Fallopian tube (tissue), 1 donor: ENCODE results near the genes OR6B2, ANKMY1, RNPEPL1 and MTERF4.

DNA sequence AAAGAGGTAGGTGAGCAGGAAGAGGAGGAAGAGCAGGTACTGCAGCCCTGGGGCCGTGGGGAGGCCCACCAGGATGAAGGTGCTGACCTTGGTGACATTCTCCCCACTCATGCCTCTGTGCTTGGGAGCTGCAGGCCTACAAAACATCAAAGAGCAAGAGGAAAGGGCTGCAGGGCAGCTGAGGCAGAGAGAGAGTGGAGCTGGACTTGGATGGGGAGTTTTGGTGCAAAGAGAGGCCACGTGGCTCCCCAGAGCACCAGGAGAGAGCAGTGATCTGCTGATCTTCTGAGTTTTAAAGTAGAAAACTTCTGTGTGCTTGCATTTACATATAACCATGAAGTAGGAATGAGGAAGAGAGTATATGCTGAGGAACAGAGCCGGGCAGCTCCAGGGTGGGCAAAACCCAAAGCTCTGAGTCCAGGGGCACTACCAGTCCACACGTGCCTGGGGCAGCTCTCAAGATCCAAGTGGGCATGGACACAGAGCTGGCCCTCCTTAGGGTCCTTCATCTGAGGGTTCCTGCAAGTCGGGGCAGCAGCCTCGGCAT is at the start of gene OR6B2:
OR6B2 (minus strand) TSS at position 111 of the 547 bp plus-strand sequence.
- PRO-cap = no peak

GRCh38 chr2:240033341-240033640 is 3.1 kb upstream of the OR6B2 start:
- PRO-cap = no peak

DNA sequence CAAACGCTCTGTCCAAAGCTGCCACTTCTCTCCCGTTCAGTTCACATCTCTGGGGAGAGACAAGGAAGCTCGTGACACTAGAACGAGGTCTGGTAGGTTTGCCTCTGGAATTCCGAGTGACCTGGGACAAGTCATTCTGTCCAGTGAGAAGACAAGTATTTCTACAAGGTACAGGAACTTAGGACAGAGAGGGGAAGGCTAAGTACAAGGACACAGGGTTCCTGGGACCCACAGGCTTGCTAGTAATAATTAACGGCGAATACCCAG is 9.3 kb downstream of the COPS9 start:
- PRO-cap = no peak

- PRO-cap = bidirectional peak, plus-strand start at chr2:240398759, minus-strand start at chr2:240398445
These were observed 37.2 kb upstream of the GPC1 start for GRCh38 chr2:240398323-240398670.

DNA sequence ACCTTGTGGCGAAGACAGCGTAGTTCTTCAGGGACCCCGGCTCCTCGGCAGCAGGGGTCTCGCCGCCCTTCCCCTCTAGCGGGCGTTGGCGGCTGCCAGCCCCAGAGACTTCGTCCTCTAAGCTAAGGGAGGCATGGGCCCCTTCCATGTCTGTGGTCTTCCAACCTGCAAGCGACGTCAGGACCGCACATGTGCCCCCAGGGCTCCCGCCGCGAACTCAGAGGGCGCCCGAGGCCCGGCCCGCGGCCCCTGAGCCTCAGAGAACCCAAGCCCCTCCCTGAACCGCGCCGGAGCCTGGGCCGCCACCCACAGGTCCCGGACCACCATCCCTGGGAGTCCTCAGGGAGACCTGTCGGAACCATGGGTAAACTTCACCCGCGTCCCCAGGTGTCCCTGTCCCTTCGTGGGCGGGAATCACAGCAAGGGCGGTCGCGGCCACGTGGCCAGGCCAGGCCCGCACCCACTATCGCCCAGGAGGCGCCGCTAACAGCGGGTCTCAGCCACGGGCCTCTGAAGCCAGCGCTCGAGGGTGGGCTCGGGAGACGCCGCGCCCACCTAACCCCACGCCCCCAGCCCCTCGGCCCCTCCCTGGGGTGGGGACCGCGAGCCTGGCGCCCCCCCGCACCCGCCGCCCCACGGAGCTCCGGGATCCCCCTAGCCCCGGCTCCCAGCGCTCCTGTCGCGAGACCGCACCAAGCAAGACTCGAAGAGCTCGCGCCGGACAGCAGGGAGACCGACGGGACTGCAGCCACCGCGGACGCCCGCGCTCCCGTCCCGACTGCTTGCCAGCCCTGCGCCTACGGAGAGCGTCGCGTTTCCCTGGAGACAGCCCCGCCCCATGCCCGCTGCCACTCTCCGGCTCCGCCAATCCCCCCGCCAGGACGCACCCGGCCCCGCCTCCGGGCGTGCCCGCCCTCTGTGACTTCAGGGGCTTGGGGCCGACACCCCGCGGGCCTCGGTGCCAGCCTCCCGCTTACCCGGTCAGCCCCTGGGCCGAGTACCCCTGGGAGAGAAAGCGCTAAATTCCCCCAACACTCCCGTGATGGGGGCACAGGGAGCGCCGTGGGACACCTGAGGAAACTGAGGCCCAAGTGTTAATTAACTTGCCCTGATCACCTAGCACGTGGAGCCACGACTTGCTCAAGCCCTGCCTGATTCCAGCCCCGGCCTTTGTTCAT is at the start of gene ANKMY1:
ANKMY1 (minus strand) TSS at position 801 of the 1,178 bp plus-strand sequence.
- PRO-cap = unidirectional peak, plus-strand start at position 727 of the sequence; bidirectional peak, plus-strand start at position 921 of the sequence, minus-strand start at position 780 of the sequence

GRCh38 chr2:240565371-240566124 is 2.7 kb upstream of the RNPEPL1 start:
- PRO-cap = bidirectional peak, plus-strand start at chr2:240565937, minus-strand start at chr2:240565872

- PRO-cap = no peak
These were observed 1.2 kb upstream of the RNPEPL1 start for GRCh38 chr2:240567014-240567454.

DNA sequence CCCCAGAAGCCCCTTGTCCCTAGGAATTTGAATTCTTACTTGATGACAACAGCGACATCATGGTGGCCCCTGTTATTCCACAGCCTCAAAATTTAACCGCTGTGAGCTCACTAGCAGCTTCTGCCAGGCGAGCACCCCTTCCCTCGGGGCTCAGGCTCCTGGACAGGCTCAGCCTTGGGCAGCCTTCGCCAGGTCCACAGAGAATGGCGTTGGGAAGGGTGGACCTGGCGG is 914 bp upstream of the RNPEPL1 start:
- PRO-cap = no peak

DNA sequence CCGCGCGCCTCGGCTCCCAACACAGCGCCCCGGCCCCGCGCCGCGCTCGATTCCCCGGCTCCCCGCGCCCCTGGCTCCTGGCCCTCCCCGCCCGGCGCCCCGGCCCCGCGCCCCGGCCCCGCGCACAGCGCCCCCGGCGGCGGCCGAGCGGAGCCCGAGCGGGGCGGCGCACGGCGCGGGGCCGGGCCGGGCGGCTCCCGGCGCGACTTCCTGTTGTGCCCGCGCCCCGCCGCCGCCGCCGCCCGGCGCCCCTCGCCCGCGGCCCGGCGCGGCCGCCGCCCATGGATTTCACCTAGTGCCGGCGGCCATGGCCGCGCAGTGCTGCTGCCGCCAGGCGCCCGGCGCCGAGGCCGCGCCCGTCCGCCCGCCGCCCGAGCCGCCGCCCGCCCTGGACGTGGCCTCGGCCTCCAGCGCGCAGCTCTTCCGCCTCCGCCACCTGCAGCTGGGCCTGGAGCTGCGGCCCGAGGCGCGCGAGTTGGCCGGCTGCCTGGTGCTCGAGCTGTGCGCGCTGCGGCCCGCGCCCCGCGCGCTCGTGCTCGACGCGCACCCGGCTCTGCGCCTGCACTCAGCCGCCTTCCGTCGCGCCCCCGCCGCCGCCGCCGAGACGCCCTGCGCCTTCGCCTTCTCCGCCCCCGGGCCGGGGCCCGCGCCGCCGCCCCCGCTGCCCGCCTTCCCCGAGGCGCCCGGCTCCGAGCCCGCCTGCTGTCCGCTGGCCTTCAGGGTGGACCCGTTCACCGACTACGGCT is at the start of gene RNPEPL1:
RNPEPL1 (plus strand) TSS at position 205 of the 746 bp plus-strand sequence.
- PRO-cap = bidirectional peak, plus-strand start at position 205 of the sequence, minus-strand start at position 52 of the sequence; bidirectional peak, plus-strand start at position 564 of the sequence, minus-strand start at position 438 of the sequence

GRCh38 chr2:240569341-240569764 is 1.1 kb downstream of the RNPEPL1 start:
- PRO-cap = no peak

- PRO-cap = no peak
These were observed 4.7 kb upstream of the CAPN10 start for GRCh38 chr2:240581786-240582291.

DNA sequence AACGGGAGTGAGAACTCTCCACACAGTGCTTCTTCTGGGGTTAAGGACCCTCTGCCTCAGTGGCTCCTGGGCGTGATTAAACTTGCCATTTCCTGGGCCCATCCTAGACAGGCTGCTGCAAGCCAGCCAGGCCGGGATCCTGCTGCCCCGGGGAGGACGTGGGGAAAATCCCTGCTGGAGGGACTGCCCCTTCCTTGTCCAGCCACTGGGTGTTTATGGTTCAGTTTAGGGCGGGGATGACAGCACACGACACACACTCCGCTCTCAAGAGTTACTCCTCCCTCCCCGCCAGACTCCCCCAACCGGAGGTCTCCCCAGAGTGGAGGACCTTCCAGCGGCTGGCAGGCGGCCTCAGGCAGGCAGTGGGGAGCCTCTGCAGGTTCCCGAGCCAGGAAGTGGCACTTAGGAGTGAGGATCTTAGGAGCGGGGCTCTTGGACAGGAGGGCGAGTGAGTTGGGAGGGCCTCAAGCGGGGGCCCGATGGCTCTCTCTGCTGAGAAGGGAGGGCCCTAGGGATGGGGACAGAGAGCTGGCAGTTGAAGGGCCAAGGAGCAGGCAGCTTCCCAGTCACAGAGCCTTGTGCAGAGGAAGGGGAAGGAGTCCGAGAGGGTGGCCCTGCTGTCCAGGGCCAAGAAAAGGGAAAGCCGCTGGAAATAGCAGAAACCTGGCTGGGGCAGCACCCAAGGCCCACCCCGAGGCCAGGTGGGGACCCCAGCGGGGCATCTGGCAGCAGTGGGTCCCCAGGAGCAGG is 5.7 kb upstream of the GPR35 start:
- PRO-cap = no peak

GRCh38 chr2:240831960-240832740 is 12.1 kb upstream of the KIF1A start:
- PRO-cap = no peak

- PRO-cap = no peak
These were observed 2.6 kb downstream of the AGXT start for GRCh38 chr2:240870829-240872013.

GRCh38 chr2:240893160-240894166 is 2.5 kb downstream of the MAB21L4 start:
- PRO-cap = no peak

DNA sequence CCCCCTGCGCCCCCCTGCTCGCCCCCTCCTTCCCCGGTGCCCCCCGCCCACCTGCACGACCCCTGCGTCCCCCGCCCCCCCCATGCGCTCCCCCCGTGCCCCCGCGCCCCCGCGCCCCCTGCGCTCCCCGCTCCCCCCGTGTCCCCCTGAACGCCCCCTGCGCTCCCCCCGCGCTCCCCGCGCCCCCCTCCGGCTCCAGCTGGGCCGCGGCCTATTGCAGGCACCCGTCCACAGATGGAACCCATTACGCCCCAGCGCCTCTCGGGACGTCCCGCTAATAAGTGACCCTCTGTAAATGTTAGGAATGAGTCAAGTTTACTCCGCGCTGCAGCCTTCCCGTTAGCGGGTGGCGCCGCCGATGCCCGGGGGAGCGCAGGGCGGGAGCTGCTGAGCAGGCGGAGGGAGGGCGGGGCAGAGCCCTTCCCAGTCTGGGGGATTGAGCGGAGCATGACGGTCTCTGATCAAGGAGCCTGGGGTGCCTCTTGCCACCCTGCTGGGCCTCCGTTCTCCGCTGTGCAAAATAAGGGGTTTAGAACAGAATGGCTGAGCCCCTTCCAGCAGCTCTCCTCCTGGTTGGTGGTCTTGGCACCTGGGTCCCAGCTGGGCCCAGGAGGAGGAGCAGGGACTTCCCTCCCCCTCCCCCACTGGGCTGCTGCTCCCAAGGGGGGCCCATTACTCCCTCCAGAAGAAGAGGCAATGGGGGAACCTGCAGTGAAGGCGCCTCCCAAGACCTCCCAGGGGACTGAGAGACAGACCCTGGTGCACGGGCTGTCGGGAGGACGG is 10.4 kb downstream of the CROCC2 start:
- PRO-cap = no peak

DNA sequence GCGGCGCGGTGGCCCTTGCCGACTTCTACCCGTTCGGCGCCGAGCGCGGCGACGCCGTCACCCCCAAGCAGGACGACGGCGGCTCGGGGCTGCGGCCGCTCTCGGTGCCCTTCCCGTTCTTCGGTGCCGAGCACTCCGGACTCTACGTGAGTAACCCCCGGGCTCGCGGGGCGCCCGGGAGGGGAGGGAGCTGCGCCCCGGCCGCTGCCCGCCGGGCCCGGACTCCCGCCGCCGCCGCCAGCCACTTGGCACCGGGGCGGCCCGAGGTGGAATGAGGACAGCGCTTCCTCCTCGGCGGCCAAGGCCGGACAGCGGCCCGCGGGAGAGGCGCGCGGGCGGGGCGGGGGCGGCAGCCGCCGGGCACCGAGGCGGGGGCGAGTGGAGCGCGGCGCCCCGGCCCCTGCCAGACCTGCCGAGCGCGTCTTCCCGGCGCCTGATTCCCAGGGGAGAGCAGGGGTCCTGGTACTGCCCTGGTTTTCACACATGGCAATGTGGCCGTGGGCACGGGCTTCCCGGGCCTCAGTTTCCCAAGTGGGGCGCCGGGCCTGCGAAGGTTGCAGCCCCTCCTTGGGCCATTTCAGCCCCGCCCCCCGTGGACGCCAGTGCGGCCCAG is 593 bp downstream of the SNED1 start:
- PRO-cap = unidirectional peak, minus-strand start at position 273 of the sequence

DNA sequence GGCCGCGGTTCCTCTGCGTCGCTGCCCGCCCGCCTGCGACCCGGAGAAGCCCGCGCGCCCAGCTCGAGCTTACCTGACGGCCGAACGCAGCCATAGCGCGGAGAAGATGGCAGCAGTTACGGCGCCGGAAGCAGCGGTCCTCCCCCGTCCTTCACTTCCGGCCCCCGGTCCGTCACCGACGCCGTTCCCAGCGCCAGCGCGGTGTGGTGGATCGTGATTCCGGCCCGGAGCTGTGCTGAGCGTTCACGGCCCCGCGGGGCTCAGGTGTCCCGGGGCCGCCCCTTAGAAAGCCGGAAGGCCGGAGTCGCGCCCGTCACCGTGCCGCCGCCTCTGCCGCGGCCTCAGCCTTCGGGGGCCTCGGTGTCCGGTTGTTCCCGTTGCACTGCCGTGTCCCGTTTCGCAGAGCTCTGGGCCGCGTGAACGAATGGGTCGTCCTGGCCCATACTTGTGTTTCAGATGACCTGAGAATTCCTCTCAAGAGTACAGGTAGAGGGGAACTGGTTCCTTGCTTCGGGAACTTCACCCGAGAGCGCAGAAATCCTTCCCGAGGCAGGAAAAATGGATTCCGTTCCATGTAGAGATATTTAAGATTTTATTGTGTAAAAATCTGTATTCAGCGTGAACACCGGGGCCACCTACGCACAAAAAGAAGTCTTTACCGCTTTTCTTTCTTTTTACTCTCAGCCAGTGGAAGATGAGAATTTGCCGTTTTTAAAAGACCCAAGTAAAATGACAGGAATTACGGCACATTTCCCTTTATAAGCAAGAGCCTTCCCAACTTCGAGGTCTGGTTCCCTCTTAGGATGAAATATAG is at the start of gene MTERF4:
MTERF4 (minus strand) TSS at position 108 of the 814 bp plus-strand sequence.
- PRO-cap = bidirectional peak, plus-strand start at position 217 of the sequence, minus-strand start at position 108 of the sequence

GRCh38 chr2:241112023-241113343 is 10.4 kb upstream of the MTERF4 start:
- PRO-cap = no peak

- PRO-cap = no peak
These were observed 52.8 kb downstream of the HDLBP start for GRCh38 chr2:241262449-241263199.